Measurements from ENCODE around the gene ACKR3.

- PRO-cap = no peak
Observed at GRCh38 chr2:235433806-235434478, 59.9 kb upstream of the AGAP1 start.

DNA sequence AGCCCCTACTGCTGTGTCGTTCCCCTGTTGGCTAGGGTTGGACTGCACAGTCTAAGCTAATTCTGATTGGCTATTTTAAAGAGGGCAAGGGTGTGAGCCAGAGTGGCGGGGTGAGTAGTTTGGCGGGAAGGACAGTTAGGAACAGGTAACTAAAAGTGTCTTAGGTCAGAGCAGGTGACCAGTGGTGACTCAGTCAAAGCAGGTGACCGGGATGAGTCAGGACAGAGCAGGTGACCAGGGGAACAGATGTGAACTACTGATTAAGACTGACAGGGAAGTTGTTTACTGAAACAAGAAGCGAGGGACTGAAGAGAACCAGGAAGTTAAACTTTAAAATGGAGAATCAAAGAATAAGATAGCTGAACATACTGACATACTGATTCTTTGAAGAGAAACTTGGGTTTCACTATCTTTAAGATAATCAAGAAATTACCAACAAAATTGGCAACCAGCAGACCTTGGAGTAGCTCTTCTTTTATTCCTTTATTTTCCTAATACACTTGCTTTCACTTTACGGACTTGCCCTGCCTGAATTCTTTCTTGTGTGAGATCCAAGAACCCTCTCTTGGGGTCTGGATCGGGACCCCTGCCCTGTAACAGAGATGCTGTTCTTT, 49.5 kb upstream of the AGAP1 start:
- PRO-cap = no peak

DNA sequence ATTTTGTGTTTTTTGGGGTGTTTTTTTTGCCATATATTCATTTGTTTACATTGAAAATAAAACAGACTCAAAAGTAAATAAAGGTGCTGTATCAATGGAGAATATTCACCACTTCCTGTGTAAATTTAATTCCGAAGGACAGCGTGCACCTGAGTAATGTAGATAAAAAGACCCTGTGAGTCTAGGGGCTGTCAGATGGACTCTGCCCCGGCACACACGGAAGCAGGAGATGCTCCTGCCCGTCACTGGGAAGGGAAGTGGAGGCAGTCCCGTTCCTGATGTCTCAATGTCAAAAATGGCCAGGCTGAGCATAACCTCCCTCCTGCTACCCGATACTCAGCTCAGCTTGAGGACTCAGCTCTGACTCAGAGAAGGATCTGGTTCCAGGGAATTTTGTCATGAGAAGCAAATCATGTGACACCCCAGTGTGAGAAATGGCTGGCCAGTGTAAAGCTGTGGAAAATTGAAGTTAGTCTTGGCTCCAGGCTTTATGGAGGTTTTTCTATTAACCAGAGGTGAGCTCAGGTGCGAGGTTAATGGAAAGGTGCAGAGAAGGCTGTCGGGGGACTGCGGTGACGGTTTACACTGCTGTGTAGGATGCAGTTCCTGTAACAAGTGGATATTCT, 24.9 kb upstream of the AGAP1 start:
- PRO-cap = unidirectional peak, minus-strand start at position 367 of the sequence

DNA sequence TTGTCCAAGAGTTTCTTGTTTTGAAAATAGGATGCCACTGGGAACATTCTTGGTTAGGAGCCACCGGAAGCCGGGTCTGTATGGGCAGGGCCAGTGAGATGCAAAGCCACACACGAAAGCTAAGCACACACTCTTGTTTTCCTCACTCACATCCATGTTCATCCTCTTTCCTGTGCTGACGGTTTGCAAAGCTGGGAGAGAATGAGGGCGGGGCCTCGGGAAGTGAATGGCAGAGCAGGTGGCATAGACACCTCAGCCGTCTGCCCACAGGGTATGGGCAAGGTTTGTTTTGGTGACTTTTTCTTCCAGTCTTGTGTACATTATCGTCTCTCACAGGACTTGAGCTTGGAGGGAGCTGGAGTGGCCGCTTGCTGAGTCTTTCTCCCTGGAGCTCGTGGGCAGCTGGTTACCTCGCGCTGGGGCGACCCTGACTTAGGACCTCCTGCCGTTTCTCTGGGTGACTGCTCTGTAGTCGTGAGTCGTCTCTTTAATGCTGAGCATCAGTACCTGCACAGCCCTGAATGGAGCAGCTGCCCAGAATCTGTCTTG, 12.8 kb downstream of the AGAP1 start:
- PRO-cap = no peak

DNA sequence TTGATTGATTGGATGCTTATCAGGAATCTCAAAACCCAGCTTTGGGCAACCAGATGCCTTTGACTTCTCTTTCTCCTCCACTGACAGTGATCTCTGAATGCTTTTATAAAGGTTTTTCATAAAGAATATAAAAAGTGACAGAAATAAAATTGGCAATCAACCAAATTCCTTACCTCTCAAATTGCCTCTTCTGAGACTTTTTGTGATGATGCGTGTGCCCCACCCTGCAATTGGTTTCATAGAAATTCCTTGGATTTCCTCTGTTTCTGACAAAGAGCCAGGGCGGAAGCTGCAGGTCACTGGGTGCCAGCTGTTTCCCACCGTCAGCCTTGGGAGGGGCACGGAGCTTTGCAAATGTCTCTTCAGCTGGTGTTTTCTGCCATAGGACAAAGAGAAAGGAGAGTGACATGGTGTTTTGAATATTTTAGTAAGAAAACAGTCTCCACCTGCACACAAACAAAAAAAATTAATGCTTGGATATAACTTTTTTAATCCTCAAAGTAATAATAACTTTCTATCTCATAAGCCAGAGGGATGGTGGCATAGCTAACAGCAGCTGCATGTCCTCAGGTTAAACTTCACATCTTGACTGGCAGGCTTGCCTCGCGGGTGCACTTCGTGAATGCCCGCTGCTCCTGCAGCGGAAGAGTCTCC, 24.5 kb downstream of the AGAP1 start:
- PRO-cap = no peak

DNA sequence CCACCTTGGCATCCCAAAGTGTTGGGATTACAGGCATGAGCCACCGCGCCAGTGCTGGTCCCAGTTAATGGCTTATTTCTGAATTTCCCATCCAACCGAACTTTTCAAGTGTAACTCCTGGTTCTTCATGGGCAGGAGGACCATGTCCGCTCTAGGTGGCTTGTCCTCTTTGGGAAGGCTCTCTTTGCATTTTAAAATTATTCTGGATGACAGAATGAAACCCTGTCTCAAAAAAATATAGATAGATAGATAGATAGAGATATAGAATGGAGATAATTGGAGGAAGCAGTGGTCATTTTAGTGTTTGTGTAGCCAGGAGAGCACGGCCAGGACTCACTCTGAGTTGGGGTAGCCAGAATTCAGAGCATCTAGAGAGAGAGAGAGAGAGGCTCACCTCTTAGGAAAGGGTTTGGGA, 95.6 kb downstream of the AGAP1 start:
- PRO-cap = no peak

DNA sequence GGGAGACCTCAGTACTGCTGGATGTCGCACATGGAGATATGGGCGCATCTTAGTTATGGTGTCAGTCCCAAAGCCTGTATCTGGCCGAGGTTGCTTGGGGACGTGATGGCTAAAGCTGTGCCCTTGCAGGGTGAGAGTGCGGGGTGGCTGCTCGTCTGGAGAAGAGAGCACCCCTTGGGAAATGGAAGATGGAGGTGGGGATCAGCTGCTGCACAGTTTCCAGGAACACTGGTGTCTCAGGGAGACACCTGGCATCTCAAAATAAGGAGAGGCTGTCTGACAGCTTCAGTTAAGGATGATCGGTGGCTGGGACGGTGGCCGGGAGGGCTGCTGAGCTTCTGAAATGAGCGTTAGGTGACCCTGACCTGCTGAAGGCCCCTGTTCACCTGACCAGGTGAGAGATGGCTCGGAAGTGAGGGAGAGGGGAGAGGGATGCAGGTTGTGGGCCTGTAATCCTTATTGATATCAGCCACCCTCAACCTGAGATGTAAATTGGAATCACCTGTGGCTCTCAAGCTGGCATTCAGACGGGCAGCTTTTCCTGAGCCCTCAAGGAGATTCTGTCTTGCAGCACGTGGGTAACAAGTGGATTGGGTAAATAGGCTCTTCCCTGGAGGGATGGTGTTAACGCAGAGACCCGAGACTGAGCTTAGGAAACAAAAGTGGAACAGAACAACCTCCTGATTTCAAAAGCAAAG, 99.0 kb downstream of the AGAP1 start:
- PRO-cap = no peak

- PRO-cap = no peak
Observed at GRCh38 chr2:235641101-235641814, 147.4 kb downstream of the AGAP1 start.

DNA sequence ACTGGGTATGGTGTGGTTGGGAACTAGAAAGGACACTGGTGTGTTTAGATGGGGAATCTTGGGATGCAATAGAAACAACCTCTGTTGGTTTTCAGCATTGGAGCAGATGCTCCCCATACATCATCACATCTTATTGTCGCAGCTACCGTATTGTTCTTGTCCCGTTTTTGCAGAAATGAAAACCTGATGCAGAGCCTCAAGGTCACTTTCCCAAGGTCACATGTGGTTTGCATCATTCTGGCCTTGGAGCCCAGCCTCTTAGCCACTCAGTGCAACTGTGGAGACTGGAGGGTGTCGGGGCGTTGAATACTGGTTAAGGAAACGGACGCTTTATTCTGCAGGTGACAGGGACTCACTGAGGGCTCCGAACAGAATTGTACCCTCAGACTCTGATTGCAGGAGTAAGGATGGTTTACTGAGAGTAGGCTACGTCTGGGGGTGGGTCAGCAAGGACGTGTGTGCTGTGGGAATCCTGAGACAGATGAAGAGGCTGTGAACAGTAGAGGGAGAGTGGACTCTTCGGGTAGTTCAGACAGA, 166.9 kb downstream of the AGAP1 start:
- PRO-cap = no peak

DNA sequence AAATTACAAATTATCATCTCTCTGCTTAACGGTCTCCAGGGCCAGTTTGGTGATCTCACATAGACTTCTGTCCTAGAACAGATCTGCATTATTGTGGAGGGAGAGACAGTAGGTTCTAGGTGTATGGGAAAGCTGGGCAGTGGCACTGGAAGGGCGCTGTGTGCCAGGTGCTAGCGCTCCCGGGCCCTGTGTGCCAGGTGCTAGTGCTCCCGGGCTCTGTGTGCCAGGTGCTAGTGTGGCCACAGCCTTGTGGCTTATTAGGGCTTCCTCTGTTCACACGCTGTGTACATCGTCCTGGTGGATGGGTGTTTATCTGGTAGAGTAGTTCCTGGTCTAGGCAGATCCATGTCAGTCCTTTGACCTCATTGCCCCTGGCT, 263.3 kb downstream of the AGAP1 start:
- PRO-cap = no peak

DNA sequence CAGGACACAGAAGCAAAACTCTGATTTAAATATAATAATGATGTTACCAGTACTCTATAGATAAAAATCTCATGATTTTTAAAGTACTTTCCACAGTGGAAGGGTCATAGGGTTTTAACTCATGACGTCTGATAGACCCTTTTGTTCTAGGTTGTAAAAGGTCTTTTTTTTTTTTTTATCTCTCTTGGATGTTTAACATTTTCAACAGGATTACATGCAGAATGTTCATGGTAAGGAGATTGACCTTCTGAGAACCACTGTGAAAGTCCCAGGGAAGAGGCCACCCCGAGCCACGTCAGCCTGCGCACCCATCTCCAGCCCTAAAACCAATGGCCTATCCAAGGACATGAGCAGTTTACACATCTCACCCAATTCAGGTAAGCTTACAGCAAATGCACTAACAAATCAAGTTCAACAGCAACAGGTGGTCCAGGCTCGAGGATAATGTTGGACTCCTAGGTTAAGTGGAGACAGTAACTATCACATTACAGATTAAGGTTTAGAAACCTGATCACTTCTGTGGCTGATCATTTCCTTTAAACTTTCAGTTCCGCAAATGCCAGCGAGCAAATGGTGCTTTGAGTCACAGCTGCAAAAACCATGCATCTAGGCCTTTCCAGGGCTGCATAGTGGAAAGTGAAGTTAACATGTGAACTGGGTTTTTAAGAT, 259.5 kb downstream of the GBX2 start:
- PRO-cap = no peak

- PRO-cap = unidirectional peak, minus-strand start at chr2:236012283
Observed at GRCh38 chr2:236012047-236012441, 156.1 kb downstream of the GBX2 start.

DNA sequence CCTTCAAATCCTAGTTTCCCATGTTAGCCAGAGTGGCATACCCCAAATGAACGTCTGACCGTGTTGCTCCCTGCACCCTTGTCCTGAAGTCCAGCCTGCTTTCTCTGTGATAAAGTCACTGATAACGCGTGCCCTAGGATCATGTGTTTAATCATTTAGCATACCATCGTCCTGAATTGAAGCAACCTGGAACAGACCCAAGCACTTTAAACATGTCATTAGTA, 2.9 kb downstream of the ASB18 start:
- PRO-cap = no peak

DNA sequence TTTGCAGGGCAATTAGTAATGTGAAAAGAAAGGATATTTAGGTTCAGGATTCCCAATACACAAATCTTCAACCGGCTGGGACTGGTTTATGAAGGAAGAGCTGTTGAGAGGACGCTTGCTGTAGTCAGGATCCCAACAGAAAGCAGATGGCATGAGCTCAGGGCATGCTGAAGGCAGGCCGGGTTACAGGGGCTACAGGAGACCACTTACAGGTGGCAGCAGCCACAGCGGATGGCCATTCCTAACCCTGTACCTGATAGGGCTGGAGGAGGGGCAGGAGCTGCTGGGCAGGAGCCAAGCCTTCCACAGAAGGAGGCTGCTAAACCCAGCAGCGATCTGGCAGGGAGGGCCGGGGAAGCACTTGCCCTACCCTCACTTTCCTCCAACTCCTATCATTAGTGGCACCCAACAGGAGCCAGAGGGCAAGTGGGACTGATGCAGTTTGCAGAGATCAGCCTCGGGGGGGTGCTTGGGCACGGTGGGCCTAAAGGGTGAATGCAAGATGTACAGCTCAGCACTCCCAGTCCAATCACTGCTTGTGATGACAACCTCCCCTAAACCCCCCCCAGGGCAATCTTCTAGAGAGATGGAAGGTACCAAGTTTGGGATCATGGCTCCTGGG, 2.0 kb downstream of the ASB18 start:
- PRO-cap = no peak

DNA sequence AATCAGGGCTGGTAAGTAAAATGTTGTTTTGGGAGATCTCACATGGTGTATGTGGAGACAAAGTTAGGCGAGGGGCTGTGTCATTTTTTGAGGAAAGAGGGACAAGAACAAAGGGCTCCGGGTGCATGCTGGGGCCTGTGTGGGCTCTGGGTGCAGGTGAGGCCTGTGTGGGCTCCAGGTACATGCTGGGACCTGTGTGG, 18.6 kb downstream of the IQCA1 start:
- PRO-cap = no peak

GRCh38 chr2:236503441-236503921, 3.8 kb downstream of the IQCA1 start:
- PRO-cap = no peak

DNA sequence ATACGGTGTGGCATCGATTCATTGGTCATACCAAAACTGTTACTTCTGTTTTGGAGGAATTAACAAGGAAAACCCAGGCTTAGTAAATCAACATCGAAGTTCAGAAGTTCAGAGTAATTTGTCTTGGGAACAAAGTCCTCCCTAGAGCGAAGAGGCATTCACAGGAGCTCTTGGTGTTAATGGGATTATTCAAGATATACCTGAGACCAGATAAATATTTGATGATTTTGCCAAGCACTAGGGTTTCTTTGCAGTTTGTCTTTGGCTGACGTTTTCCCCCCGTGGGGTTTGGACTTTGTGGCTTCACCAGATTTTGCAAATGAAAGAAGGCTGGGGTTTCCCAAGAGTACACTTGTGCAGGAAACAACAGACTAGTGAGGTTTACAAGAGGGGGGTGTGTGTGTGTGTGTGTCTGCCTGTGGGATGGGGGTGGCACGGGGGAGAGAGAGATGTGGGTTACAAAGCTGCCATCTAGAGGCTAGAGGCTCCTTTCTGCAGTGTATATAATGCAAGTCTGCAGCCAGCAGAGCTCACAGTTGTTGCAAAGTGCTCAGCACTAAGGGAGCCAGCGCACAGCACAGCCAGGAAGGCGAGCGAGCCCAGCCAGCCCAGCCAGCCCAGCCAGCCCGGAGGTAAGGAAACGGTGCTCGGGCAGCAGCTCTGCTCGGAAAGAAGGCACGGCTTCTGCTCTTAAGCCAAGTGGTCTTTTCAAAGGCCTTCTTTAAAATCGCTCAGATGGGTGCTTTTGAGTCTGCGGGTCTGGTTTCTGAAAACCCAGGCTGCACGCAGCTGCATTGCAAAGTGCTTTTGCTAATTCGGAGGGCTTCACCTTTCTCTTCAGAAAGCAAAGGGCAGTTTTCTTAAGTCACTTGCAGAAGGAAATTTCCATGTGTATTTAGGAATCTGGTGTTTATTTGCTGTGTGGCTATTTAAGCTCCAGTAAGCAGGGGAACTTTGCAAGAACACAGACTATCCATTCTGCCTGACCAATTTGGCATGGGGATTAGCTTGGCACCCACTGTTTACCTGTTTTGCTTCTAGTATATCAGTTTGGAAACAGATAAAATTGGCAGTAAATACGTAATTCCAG, at the start of gene ACKR3:
ACKR3 (plus strand) TSS at position 533 of the 1,090 bp plus-strand sequence.
- PRO-cap = unidirectional peak, plus-strand start at position 533 of the sequence

- PRO-cap = no peak
Observed at GRCh38 chr2:236571030-236571777, 1.6 kb downstream of the ACKR3 start.

- PRO-cap = no peak
Observed at GRCh38 chr2:236574306-236574881, 4.8 kb downstream of the ACKR3 start.

DNA sequence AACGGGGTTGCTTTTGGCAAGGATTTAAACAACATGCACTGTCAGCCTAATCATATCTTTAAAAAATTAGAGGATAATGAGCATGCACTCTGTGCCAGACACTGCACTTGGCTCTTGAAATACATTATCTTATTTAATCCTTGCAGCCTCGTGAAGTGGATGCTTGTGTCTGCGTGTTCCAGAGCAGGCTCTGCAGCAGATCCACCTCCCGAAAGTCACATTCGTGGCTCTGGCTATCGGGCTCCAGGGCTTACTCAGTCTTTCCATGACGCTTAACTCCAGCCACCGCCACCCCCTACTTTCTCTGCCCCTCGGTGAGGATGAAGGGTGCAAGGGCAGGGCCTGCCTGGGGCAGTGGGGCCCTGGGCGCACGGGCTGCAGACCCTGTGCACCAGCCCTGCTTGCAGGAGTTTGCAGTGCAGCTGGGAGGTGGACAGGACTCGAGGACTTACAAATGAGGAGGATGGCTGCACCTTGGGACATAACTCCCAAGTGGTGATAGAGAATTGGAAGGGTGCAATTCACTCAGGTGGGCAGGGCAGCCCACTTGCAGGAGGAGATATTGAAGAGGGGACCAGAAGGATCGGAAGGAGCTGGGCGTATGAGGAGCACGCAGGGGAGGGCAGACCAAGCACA, 61.8 kb downstream of the ACKR3 start:
- PRO-cap = no peak

Measured in neural crest cell (in vitro differentiated cells).